Measurements from ENCODE around the gene SEL1L2.

DNA sequence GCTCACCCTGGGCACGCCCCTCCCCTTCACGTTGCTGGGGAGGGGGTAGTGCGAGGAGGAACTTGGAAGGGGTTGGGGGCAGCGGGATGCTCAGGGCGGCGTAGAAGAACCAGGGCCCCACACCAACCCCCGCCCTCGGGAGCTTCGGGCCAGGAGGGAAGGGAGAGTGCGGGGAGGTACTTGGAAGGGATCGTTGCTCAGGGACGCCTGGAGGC is 192 bp upstream of the JAG1 start:
- PRO-cap = bidirectional peak, plus-strand start at position 48 of the sequence, minus-strand start outside the sequence

DNA sequence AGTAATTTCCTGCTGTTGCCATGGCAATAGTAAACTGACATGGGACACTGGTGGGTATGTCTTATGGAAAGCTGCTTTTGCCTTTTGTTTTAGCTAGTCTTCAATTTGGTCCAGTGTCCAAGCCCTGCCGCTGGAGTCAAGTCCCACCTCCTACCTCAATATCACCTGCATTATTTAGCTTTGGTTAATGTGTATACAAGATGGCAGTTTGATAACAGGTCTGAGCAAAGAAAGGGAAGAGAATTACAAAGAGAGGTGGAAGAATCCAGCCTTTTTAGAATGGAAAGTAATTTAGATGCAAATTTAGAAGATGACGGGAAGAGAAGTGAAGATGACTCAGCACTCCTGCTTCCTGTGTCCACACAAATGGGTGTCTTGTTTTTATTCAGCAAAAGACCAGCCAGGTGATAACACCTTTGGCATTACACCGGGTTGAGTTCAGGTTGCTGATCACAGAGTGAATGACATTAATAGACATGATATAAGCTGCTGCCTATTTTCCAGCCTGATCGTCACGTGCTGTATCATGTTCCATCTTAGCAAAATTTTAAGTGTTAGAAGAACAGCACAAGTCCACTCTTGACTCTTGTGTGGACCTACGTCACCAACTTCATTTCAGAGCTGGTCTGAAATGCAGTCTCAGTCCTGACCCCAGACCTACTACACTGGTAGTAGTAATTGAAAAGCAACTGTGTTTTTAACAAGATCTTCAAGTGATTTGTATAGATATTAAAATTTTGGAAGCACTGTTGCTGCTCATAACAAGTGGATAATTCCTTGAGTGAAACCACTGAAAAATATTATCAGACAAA is 110.5 kb upstream of the JAG1 start:
- PRO-cap = no peak

- PRO-cap = no peak
Observed at GRCh38 chr20:10963749-10964085, 289.9 kb upstream of the JAG1 start.

DNA sequence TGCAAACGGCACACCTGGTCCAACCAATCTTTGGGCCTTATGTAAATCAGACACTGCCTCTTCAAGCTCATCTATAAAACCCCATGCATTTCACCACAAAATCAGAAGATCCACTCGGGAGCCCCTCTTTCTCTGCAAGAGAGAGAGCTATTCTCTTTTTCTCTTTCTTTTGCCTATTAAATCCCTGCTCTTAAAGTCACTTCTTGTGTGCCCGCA is 341.9 kb upstream of the JAG1 start:
- PRO-cap = no peak

GRCh38 chr20:11097537-11097902 is 423.7 kb upstream of the JAG1 start:
- PRO-cap = no peak

DNA sequence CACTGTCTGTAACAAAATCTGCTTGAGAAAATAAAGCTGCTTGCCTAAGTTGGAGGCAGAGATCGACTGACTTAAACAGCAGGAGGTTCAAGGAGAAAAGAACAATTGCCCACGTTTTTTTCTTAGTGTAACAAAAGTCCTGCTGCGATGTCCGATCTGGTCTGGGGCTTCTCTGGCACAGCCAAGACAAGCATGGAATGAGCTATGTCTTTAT is 580.3 kb upstream of the BTBD3 start:
- PRO-cap = no peak

- PRO-cap = no peak
Observed at GRCh38 chr20:11891988-11892779, 25.5 kb upstream of the BTBD3 start.

DNA sequence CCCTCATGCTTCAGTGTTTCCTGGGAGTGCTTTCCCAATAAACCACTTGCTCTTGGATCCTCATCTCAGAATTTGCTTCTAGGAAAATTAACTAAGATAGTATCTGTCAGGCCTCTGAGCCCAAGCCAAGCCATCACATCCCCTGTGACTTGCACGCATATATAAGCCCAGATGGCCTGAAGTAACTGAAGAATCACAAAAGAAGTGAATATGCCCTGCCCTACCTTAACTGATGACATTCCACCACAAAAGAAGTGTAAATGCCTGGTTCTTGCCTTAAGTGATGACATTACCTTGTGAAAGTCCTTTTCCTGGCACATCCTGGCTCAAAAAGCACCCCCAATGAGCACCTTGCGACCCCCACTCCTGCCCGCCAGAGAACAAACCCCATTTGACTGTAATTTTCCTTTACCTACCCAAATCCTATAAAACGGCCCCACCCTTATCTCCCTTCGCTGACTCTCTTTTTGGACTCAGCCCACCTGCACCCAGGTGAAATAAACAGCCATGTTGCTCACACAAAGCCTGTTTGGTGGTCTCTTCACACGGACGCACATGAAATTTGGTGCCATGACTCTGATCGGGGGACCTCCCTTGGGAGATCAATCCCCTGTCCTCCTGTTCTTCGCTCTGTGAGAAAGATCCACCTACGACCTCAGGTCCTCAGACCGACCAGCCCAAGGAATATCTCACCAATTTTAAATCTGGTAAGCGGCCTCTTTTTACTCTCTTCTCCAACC is 254.9 kb upstream of the SPTLC3 start:
- PRO-cap = no peak

- PRO-cap = no peak
Observed at GRCh38 chr20:12977957-12978265, 30.9 kb upstream of the SPTLC3 start.

- PRO-cap = no peak
Observed at GRCh38 chr20:13800821-13801209, 16.0 kb downstream of the NDUFAF5 start.

DNA sequence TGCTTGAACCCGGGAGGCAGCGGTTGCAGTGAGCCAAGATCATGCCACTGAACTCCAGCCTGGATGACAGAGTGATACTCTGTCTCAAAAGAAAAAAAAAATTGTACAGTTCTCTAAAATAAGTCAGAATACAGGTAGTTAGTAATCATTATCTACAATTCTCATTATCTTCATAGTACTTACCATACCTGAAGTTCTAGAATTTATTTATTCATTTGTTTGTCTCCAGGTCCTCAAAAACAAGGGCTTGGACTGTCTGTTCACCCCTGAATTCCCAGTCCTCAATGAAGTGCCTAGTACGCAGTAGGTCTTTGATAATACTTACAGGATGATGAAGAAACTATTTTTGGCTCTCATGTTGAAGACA is 66.3 kb downstream of the NDUFAF5 start:
- PRO-cap = unidirectional peak, minus-strand start at position 286 of the sequence

GRCh38 chr20:13990433-13990997 is at the start of gene SEL1L2:
Gene SEL1L2 (minus strand): TSS chr20:13990614.
- PRO-cap = no peak

DNA sequence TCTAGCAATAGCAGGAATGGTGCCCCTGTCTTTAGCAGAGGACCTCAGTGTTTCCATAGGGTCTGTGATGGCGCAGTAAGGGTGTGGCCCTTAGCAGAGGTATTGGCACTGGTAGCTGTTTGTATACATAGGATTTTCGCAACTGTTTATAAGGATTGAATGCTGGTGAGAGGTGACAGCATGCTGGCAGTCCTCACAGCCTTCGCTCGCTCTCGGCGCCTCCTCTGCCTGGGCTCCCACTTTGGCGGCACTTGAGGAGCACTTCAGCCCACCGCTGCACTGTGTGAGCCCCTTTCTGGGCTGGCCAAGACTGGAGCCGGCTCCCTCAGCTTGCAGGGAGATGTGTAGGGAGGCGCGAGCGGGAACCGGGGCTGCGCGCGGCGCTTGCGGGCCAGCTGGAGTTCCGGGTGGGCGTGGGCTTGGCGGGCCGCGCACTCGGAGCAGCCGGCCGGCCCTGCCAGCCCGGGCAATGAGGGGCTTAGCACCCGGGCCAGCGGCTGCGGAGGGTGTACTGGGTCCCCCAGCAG is 111.2 kb downstream of the FLRT3 start:
- PRO-cap = unidirectional peak, minus-strand start at position 346 of the sequence

DNA sequence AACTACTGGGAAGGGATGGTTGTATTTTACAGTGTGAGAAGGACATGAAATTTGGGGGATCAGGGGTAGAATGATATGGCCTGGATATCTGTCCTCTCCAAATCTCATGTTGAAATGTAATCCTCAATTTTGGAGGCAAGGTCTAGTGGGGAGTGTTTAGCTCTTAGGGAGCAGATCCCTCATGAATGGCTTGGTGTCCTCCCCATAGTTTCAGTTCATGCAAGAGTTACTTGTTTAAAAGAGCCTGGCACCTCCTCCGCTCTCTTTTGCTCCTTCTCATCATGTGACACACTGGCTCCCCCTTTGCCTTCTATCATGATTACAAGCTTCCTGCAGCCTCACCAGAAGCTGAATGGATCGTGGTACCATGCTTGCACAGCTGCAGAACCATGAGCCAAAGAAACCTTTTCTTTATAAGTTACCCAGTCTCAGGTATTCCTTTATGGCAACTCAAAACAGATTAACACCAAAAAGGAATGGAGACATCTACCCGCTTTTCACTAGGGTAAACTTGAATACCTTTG is 733.0 kb upstream of the FLRT3 start:
- PRO-cap = no peak

- PRO-cap = no peak
Observed at GRCh38 chr20:15937268-15937663, 636.0 kb downstream of the KIF16B start.

GRCh38 chr20:16283785-16284546 is 289.3 kb downstream of the KIF16B start:
- PRO-cap = no peak

DNA sequence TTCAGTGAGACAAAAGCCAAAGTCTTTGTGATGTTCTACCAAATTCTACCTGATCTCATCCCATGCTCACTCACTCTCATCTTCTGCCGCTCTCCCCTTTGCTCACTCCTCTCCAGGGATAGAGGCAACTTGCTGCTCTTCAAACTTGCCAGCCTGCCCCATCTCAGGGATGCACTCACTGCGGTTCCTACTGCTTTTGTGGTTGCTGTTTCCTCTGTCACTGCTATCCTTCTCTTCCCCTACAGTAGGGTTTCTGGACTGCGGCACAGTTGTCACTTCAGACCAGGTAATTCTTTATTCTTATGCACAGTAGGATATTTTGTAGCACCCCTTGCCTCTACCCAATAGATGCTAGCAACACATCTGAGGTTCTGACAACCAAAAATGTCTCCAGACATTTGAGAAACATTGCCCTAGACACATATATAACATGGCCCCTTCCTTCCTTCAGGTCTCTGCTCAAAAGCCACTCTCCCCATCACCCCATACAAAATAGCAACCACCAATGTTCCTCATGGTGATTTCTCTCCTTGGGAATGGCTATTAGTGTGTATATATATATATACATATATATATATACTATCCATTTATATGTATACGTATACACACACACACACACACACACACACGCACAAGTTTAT is 141.8 kb downstream of the KIF16B start:
- PRO-cap = no peak

DNA sequence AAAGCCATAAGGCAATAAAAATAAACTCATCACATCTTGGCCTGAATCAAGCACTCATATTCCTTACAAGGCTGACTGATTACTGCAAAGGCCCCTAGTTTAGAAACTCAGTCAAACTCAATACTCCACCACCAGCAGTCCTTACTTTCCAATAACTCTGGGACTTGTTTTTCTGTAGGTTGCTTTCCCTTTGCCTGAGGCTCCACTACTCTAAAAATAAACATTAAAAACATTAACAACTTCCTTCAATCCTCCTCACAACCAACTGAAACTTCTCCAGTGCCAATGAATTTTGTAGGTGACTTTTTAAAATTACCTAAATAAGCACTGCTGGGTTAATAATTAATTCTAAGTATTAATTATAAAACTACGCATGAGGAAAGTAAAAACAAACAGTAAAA is 3.8 kb downstream of the KIF16B start:
- PRO-cap = no peak

DNA sequence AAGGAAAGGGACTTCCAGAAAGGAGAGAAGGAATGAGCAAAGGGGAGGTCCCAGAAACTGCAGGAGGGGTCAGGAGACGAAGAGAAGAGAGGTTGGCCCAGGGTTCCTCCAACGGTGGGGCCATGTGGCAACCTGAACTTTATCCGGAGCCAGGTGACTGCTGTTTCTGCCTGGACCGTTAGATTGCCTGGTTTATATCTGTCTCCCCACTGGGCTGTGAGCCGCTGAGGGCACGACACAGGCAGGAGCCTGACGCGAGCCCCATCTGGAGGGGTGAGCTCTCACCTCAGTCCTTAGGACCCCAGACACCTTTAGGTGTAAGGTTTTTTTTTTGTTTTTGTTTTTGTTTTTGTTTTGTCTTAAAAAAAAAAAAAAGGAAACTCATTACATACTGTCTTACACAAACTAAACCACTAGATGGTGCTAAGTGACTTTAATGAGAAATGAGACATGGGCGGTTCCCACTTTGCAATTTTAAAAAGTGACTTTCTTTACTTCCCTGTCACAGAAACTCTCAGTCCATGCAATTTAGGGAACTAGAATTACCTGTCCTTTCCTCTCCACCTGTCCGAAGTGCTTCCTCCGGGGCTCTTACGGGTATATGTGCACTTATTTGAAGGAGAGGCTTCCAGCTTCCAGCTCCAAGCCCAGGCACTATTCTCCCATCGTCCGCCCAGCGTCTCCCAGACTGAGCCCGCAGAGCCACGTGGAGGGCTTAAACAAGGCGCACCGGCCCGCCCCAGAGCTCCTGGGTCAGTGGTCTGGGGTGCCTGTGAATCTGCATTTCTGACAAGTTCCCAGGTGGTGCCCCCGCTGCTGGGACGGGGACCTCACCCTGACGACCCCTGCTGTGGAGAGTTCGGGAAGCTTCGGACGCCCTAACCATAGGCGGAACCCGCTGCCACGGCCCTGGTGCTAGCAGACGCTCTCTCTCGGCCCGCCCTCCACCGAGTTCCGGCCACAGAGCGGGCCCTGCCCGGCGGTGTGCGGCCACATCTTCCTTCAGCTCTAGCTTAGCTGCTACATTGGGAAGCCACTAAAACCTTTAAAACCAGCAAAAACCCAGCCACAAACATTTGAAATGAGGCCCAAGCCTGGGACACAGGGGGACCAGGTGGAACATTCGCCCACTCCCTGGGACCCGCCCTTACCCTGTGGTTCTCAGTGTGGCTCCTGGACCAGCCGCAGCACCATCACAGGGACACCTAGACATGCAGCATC is 26.2 kb downstream of the BFSP1 start:
- PRO-cap = bidirectional peak, plus-strand start at position 961 of the sequence, minus-strand start at position 917 of the sequence

GRCh38 chr20:17611962-17613178 is 42.5 kb downstream of the DSTN start:
- PRO-cap = no peak